Skin of body (tissue), 2 donors: ENCODE data around the genes GALK1, MRPL38 and CDK3.

GRCh38 chr17:75698750-75699149 lies 22.5 kb upstream of the ITGB4 start:
- RAMPAGE, long total RNA, result no peak

GRCh38 chr17:75706106-75706942 lies 14.9 kb upstream of the ITGB4 start:
- RAMPAGE, long total RNA, result no peak

GRCh38 chr17:75706943-75708086 lies 13.9 kb upstream of the ITGB4 start:
- RAMPAGE, long total RNA, result no peak

DNA sequence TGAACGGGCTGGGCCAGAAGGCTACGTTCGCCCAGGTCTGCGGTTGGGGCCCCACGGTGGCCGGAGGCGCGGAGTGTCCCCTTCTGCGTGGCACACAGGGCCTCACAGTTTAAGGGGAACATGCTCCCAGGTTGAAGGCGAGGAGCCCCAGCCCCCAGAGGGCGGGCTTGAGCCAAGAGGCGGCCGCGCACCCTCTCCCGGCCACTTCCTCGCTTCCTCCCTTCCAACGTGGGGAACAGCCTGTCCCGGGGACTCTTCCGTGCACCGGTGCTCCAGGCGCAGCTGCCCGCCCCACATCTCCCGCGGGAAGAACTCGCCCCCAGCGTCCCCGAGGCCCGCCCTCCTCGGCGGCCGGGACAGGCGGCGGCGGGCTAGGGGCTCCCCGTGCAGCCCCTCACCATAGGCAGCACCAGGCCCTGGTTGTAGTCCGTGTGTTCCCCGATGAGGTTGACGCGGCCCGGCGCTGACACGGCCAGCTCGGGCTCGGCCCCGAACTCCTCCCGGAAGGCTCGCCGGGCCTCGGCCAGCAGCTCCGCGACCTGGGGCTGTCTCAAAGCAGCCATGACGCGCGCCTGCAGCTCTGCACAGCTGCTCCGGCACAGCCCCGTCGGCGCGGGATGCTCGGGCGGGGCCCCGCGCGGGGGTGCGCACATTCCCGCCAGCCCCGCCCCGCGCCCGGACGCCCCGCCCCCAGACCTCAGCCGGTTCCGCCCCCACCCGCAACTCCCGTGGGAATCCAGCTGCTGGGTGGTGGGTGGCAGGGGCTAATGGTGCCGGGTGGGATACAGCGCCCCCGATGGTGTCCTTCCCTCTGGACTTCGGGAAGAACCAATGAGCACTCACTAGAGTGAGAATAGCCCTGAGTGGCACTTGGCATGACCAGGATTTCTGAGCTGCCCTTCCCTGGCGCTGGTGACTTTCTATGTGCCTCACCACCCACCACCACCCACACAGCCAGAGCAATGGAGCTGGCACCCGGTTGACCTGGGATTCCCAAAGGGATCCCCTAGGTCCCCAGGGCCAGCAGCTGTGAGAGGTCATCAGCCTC lies at the start of gene GALK1:
Gene GALK1, minus strand, starts transcription at position 619 of the 1,048 bp plus-strand sequence.
- RAMPAGE, long total RNA, result no peak

DNA sequence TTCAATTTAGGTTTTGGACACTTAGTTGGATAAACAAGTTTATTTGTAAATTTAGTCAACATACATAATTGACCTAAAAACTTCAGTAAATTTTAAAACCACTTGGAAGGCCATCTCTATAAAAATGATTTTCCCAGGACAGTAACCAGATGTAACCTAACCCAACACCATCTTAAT lies 2.3 kb downstream of the H3-3B start:
- RAMPAGE, long total RNA, result no peak

DNA sequence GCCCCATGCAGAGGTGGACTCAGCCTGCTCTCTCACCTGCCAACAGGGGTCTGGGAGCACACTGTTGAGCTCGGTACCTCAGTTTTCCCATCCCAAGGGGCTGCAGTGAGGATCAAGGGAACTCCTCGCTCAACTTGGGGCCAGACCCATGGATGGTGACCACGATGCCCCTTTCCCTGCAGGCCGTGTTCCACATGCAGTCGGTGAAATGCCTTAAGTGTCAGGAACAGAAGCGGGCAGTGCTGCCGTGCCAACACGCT lies 20.2 kb downstream of the UNC13D start:
- RAMPAGE, long total RNA, result no peak

DNA sequence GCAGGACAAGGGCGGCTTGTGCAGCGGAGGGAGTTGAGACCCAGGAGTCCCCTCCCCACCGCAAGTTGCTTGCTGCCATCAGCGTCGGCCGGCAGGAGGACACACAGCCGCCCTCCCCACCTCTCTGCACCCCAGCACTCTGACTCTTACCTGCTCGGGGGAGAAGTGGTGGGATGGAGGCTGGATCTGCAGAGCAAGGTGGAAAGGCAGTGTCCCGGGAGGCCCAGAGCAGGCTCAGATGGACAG lies 947 bp downstream of the UNC13D start:
- RAMPAGE, long total RNA, result no peak

DNA sequence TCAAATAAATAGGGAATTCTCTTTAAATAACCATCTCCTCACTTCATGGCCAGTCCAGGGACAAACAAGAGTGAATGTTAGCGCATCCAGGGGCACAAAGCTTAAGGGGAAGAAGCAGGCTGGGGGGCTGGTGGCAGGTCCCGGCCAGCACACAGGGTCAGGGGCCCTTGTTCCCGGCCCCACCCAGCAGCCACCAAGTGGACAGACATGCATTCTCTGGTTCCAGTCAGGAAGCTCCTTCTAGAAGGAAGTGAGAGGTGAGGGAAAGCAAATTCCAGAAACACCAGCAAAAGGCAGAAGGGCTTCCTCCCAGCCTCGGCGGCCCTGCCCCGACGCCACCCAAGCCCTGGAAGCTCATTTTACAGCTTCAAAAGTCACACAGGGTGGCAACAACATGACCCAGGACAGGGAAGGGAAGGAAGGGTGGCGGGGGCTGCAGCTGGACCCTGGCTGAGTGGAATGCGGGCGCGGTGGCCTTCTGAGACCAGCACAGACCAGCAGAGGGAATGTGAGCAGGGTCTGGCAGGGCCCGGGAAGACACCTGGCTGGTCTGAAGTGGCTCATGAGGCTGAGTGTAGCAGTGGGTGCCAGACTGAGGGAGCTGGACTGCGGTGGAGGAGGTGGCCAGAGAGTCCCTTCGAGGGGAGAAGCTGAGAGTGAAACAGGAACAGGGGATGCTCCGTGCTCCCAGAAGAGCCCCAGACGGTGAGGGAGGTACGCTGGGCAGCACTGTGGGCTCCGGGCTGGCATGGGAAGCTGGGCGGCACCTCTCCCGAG lies 1.8 kb upstream of the UNC13D start:
- RAMPAGE, long total RNA, result no peak

- RAMPAGE, long total RNA, result no peak
Observed at GRCh38 chr17:75846572-75847327, 2.5 kb upstream of the UNC13D start.

DNA sequence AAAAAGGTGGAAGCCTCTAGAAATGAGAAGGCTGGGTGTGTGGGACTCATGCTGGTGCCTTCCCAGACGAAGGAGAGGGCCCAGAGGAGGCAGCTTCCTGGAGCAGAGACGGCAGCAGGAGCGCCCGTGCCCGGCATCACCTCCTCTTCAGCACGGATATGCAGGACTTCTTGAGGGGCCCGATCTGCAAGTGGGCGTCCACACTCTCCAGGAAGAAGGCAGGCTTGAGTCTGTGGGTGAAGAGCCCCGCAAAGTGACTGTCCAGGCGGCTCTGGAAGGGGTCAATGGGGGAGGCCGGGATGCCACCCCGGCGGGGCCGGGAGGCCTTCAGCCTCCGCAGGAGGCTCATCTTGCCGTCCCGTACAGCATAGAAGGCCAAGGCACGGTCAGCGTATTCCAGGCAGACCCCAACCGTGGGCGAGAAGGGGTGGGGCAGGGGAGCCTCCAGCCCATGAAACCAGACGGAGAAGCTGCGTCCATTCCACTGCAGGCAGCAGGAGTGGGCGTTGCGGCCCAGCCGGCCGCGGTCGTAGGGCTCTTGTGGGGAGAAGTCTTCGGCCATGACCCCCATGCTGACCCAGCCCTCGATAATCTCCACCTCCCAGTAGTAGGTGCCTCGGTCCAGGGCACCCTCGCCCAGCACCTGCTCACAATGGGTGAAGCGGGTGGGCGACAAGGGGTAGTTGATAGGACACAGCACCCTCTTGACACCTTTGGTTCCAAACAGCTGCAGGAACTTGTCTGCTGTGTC lies 3.9 kb downstream of the TRIM47 start:
- RAMPAGE, long total RNA, result no peak

- RAMPAGE, long total RNA, result no peak
Observed at GRCh38 chr17:75904312-75905531, at the start of gene MRPL38. Gene MRPL38, minus strand, starts transcription at chr17:75904884.

GRCh38 chr17:76000739-76001033 lies at the start of gene CDK3:
Gene CDK3, plus strand, starts transcription at chr17:76000855.
- RAMPAGE, long total RNA, result no peak

DNA sequence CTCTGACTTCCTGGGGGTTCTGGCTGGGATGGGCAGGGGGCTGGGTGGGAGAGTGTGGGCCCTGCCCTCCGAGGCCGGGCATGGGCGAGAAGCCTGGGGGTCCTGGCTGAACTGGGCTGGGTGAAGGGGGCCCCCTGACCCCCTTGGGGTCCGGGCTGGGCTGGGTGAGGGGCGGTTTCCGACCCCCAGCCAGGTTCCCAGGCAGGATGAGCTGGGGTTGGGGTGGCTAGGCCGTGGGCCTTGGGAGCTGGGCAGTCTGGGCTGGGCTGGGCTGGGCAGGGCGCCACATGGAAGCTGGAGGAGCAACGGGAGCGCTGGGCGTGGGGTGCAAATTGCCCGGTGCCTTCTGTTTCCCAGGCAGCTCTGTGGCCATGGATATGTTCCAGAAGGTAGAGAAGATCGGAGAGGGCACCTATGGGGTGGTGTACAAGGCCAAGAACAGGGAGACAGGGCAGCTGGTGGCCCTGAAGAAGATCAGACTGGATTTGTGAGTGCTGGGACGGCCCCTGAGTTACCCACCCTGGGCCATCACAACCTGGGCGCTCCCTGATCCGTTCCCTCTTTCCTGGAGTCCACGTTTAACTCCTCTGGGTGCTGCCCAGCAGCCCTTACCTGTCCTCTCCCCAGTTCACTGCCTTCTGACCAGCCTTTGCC lies 527 bp downstream of the CDK3 start:
- RAMPAGE, long total RNA, result no peak

- RAMPAGE, long total RNA, result no peak
Observed at GRCh38 chr17:76060815-76061353, 11.4 kb downstream of the SRP68 start.

DNA sequence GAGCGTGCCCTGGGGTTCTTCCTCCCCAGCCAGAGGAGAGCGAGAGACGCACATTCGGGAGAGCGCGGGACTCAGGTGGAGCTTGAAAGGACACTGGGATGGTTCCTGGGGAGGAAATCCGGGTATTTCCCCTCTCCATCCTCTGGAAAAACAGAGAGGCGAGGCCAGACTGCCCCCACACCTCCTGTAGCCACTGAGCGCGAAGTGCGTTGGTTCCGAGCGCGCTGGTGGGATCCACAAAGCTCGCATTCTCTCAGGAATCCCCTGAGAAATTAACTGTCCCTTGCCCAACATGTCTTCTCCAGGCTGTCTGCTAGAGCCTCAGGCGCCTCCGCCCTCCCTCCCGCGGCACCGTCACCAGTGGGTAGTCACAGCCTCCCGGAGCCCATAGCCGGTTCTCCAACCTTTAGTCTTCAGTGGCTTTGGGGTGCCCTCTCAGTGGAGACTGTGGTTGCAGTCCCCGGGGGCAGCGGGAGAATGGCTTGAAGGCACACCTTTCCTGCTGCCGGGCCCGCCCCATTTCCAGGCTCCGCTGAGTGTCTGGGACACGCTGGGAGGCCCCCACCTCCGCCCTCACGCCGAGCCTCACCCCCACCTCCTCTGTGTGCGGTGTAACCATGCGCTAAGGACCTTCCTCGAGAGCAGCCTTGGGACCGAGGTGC lies 1.5 kb downstream of the GALR2 start:
- RAMPAGE, long total RNA, result no peak

DNA sequence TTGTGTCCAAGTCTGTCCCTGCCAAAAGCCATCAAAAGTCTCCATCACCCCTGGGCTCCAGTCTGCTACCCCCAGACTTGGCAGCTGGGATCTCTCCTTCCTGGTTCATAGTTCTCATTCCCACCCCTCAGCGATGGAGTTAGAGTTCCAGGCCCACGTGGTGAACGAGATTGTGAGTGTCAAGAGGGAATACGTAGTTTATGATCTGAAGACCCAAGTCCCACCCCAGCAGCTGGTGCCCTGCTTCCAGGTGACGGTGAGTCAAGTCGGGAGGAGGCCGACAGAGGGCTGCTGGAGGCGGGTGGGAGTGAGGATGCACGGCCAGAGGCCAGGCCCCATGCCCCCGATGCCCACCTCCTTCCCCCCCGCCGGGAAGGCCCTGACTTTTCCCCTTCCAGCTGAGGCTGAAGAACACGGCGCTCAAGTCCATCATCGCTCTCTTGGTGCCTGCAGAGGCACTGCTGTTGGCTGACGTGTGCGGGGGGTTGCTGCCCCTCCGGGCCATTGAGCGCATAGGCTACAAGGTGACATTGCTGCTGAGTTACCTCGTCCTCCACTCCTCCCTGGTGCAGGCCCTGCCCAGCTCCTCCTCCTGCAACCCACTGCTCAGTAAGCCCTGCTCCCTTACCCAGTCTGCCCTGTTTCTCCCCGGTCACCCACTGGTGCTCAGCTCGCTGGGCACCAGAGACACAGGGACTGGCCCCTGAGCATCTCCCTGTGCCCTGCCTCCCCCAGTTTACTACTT lies 2.3 kb downstream of the ZACN start:
- RAMPAGE, long total RNA, result no peak

- RAMPAGE, long total RNA, result no peak
Observed at GRCh38 chr17:76091527-76091929, 12.1 kb downstream of the EXOC7 start.

DNA sequence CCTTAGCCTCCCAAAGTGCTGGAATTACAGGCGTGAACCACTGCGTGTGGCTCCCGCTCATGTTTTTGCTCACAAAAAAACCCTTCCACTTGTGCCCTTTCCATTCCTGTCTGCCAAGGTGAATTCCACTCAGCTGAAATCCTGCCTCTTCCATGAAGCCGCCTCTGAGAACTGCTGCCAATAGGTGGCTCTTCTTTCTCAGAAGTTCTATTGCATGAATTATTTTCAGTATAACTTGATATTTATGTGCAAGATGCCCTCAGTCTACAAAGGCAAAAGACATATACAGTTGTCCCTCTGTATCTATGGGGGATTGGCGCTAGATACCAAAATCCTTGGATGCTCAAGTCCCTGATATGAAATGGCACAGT lies 8.1 kb upstream of the RNF157 start:
- RAMPAGE, long total RNA, result no peak

- RAMPAGE, long total RNA, result no peak
Observed at GRCh38 chr17:76255545-76255946, 9.6 kb upstream of the UBALD2 start.

GRCh38 chr17:76273211-76274232 lies 8.4 kb downstream of the UBALD2 start:
- RAMPAGE, long total RNA, result no peak